Mesothelial cell of epicardium (in vitro differentiated cells): ENCODE data around the genes ZNF91, ZNF675 and RPSA2.

- PRO-cap = no peak
These were observed 79.1 kb downstream of the ZNF429 start for GRCh38 chr19:21584482-21585001.

- PRO-cap = no peak
These were observed 779 bp downstream of the ZNF208 start for GRCh38 chr19:22009973-22010355.

GRCh38 chr19:22427119-22427385, 4.9 kb upstream of the ZNF98 start:
- PRO-cap = no peak

GRCh38 chr19:22528827-22529400, 105.2 kb upstream of the ZNF492 start:
- PRO-cap = no peak

GRCh38 chr19:23394794-23395841, at the start of gene ZNF91:
Gene ZNF91 (minus strand): TSS chr19:23395471.
- PRO-cap = bidirectional peak, plus-strand start at chr19:23395073, minus-strand start at chr19:23395047; unidirectional peak, minus-strand start at chr19:23395233; unidirectional peak, minus-strand start at chr19:23395471

- PRO-cap = unidirectional peak, minus-strand start at chr19:23687138; unidirectional peak, minus-strand start at chr19:23687212
These were observed at the start of gene ZNF675 for GRCh38 chr19:23687096-23687508. Gene ZNF675 (minus strand): TSS chr19:23687212.

DNA sequence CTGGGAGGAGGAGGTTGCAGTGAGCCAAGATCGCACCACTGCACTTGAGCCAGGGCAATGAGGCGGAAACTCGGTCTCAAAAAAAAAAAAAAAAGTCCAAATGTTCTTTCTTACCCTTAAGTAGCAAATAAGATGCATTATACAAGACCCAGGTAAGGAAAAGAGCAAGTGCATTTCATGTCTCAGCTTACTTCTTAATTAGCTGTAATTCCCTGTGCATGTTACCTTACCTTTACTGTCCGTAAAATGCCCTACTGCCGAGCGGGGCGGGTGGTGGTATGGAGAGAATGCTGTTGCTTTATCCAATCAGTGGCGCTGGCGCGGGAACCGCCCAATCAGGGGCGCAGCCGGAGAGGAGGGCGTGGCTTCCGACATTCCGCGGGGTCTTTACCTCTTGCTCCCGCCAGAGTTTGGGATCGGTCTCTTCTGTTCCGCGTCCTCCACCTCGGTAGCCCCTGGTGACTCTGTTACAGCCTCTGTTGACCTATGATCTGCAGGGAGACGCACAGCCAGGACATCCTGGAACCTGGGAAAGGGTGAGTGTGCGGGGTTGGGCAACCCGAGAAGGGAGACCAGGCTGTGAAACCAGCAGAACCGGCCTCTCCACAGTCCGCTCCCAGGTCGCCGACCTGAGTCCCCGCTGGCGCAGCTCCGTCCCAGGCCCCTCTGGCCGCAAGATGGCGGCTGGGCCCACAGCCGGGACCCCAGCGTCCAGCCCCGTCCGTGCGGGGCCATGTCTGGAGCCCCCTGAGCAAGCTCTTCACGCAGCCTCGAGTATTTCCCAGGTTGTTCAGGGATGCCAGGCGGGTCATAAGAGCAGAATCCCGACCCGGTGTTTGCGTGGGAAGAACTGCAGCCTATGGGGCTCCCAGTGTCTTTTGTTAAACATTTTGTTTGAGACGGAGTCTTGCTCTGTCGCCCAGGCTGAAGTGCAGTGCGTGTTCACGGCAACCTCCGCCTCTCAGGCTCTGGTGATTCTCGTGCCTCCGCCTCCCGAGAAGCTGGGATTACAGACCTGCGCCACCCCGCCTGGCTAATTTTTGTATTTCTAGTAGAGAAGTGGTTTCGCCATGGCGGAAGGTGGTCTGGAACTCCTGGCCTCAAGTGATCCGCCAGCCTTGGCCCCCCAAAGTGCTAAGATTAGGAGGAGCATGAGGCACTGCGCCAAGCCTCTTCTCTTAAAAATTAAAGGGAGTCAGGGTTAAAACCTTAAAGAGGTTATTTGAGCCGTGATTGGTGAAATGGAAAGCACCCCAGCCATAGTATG, at the start of gene RPSA2:
Gene RPSA2 (plus strand): TSS at position 406 of the 1,267 bp plus-strand sequence.
- PRO-cap = bidirectional peak, plus-strand start at position 419 of the sequence, minus-strand start at position 254 of the sequence

- PRO-cap = no peak
These were observed 85.9 kb downstream of the ZNF726 start for GRCh38 chr19:24000560-24001089.

DNA sequence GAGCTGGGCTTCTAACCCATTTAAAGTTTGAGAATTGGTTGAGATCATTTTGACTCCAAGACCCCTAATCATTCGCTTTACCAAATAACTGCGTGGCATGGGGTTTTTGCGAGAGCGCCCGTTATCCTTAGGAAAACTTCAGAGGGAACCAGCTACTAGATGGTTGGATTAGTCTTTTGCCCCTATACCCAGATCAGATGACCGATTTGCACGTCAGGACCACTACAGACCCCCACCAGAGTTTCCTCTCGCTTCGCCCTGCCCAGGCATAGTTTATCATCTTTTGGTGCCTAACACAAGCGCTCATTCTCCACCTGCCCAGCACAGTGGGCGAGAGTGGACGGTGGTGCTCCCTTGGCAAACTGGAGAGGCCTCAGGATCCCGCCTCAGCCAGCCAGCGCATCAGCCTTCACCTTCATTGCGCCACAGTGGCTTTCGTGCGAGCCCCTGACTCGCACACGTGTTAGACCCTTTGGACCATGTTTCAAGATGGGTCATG, 85.2 kb upstream of the ZNF254 start:
- PRO-cap = no peak

- PRO-cap = no peak
These were observed 731.0 kb downstream of the UQCRFS1 start for GRCh38 chr19:28481821-28482551.

DNA sequence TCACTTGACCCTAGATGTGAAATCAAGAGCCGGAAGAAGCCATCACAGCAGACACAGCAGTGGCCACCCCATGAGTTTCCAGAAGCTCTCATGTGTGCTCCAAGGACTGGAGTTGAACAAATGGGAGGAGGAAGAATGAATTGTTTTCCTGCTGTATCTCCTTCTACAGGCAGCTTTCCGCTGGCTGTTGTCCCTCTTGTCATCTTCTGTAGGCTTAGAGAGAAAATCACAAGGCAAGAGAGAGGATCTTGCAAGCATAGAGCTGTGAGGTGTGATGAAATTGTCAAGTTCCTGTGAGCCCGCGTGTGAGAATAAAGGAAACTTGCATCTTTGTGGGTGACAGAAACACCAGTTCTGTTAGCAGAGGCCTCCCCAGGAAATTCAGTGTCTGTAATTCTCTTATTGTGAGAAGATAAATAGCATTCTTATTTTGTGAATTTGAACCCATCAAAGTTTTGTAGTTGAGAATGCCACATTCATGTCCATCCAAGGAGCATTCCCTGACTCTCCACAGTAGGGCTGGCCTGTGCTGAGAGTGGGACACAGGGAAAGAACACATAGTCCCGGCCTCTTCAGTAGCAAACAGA, 711.7 kb downstream of the UQCRFS1 start:
- PRO-cap = no peak

- PRO-cap = no peak
These were observed 677.8 kb downstream of the UQCRFS1 start for GRCh38 chr19:28534795-28535853.

GRCh38 chr19:28571871-28572196, 641.1 kb downstream of the UQCRFS1 start:
- PRO-cap = no peak

DNA sequence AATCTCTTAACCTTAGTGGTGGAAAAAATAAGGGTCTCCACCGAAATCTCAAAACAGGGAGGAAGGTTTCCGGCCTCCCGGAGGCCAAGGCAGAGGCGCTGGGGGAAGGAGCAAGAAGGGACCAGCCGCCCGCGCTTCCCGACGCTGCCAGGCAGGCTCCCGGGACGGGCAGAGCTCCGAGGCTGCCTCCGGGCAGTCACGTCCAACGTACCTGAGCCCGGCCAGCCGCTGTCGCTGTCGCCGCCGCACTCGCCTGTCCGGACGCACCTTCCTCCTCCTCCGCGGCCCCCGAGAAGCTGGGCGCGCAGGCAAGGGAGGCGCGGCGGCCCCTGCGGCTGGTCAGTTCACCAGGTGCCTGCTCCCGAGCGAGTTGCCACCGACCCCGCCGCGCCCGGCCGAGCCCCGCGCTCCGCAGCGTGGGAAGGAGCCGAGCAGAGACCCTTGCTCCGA, 419.6 kb downstream of the UQCRFS1 start:
- PRO-cap = no peak

DNA sequence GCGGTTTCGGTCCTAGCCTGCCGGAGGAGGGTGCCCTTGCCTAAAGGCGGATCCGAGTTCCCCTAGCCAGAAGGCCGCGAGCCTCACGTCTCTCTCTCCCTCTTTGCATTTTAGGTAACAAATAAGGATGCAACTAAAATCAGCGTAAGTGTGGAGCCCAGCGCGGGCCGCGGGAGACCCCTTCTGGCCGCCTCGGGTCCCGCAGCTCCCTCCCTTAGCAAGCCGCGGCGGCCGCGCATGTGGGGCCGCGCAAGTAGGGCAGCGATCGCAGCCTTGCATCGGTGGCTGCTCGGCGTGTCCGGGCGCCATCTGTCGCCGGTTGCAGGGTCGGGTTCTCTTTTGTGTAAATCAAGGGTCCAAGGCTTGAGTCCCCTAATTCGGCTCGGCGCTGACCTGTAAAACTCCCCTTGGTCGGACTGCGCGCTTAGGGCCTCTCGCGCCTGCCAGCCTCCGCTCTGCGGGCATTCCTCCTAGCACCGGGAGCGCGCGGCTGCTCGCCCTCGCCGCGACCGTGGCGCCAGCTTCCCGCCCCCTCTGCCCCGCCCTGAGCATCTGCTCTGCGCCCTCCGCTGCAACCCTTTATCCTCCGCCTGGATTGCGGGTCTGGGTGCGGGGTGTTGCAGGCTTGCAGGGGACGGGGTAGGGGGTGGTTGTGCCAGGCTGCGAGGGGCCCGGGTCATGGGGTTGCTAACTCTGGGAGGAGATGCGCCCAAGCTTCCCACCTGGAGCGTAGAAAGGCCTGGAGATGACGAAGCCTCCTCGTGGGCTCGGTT, 2.7 kb downstream of the VSTM2B start:
- PRO-cap = no peak

DNA sequence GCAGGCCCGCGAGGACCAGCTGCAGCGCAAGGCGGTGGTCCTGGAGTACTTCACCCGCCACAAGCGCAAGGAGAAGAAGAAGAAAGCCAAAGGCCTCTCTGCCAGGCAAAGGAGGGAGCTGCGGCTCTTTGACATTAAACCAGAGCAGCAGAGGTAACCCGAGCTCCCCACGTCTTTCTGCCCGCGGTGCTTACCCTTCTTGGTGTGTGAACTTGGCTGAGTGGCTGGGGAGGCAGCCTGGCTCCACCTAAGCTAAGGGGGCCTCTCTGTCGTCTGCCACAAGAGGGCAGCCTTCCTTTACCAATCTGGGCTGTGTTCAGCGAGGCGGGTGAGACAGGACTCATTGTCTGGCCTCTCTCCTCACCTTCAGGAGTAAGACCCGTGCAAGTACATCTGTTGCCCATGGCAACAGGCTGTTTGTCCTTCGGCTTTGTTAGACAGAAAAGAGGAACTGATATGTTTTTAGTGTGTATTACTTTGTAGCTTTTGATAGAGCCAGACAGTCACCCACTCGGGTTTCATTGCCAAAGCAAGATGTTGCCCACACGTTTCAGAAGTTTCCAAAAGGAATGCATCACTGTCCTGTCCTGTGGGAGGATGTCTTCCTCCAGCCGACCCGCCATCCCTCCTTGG, 4.5 kb downstream of the POP4 start:
- PRO-cap = no peak

- PRO-cap = no peak
These were observed 9.1 kb upstream of the C19orf12 start for GRCh38 chr19:29723916-29724750.

GRCh38 chr19:29810853-29811262, 933 bp upstream of the CCNE1 start:
- PRO-cap = no peak

GRCh38 chr19:29841707-29842071, 29.9 kb downstream of the CCNE1 start:
- PRO-cap = no peak

GRCh38 chr19:29992935-29993404, 50.9 kb downstream of the URI1 start:
- PRO-cap = no peak